Skeletal muscle cell (primary cell): Measurements from ENCODE around the genes HACD1 and SLC39A12.

DNA sequence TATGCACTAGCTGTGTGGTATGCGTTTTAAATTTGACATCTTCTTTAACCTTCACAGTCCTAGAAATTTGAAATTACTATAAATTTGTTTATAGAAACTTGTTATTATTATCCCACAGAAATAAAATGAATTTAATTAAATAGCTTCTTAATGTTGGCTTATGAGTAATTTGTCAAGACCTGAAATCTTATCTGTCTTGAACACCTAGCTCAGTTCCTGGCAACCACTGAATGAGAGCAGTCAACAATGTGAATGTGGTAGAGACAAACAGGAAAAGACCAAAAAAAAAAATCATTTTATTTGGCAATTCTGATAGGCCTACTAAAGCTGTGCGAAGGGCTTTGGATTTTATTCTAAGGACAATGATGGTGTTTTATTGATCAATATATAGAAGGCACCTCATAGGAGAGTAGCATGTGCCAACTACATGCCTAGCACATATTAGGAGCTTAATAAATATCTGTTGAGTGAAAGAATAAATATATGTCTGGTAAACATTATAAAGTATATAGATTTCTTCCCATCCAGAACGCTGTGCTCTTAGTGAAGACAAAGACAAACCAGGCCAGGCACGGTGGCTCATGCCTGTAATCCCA, 127.8 kb upstream of the RSU1 start:
- RRBS = no CpG with 5 or more reads among the region's 4 CpGs

- RRBS = no CpG with 5 or more reads among the region's 4 CpGs
Observed at GRCh38 chr10:16950990-16951599, 133.9 kb upstream of the RSU1 start.

GRCh38 chr10:16968290-16968802, 151.1 kb upstream of the RSU1 start:
- RRBS = no CpG with 5 or more reads among the region's 7 CpGs

- RRBS = no CpG with 5 or more reads among the region's 7 CpGs
Observed at GRCh38 chr10:16999372-17000383, 129.9 kb downstream of the CUBN start.

DNA sequence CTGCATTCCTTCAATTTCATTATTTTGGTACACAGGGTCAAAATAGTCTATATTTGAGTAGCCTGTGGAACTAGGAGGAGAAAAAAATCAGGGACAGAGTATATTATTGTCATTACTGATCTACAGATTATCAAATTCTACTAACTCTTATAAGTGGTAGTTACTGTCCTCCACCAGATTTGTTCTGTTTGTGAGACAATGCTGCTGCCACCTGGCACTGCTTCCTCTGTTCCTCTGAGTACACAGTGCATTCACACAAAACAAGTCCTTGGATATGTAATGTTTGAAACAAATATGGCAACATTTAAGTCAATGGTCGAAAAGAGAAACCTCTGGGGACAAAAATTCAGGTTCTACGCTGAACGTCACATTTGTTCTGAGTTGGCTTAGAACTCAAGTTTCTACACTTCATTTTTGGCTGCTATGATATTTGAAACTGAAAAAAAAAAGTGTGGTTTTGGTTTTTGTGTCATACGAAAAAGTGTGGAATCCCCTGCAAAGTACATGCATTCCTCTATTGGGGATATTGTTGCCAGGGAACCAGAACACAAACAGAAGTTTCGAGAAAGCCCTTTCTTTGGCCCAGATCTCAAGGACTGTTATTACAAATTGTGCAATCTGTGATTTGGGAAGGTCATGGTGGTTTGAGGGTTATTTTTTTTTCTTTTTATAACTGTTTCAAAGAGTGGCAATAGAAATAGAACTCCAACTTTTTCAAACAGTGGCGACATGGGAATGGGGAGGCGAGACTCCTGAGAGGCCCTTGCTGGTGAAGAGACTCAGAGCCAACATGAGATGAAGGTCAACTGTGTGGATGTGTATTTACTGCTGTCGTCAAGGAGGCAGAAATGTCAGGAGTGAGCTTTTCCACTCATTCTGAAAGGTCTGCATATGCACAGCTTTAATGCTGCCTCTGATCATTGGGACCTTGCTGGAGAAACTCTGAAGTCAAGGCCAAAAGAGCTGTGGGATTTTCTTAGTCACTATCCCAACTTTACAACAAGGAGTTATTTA, 127.5 kb downstream of the CUBN start:
- RRBS = no CpG with 5 or more reads among the region's 8 CpGs

- RRBS = no CpG with 5 or more reads among the region's 5 CpGs
Observed at GRCh38 chr10:17023772-17024617, 105.6 kb downstream of the CUBN start.

GRCh38 chr10:17028721-17029197, 100.9 kb downstream of the CUBN start:
- RRBS = no CpG with 5 or more reads among the region's 4 CpGs

DNA sequence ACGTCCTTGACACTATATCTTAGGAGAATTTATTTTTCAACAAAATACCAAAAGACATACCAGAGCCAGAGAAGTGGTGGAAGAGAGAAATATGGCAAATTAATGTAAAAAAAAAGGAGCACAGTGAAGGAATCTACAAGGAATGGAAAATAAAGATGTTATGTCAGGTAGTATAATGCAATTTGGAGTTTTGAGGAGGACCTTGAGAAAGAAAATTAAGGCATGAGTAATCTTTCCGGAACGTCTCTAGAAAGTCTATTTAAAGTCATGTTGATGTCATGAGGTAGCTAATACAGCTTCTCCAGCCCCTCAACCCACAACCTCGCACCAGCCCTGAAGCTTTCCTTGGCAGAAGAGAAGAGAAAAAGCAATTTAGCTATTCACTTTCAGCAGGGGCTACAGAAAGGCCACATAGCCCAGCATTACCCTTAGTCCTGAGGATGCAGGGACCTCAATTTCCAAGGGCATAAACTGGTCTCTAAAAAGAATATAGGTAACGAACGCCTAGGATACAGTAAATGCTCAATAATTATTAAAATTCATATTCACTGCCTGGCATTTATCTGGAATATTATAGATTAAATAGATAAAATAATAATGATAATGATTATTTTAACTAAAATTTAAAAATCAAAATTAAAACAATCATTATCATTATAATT, 22.4 kb downstream of the TRDMT1 start:
- RRBS = no CpG with 5 or more reads among the region's 6 CpGs

- RRBS = no CpG with 5 or more reads among the region's 4 CpGs
Observed at GRCh38 chr10:17200391-17200782, 1.1 kb downstream of the TRDMT1 start.

DNA sequence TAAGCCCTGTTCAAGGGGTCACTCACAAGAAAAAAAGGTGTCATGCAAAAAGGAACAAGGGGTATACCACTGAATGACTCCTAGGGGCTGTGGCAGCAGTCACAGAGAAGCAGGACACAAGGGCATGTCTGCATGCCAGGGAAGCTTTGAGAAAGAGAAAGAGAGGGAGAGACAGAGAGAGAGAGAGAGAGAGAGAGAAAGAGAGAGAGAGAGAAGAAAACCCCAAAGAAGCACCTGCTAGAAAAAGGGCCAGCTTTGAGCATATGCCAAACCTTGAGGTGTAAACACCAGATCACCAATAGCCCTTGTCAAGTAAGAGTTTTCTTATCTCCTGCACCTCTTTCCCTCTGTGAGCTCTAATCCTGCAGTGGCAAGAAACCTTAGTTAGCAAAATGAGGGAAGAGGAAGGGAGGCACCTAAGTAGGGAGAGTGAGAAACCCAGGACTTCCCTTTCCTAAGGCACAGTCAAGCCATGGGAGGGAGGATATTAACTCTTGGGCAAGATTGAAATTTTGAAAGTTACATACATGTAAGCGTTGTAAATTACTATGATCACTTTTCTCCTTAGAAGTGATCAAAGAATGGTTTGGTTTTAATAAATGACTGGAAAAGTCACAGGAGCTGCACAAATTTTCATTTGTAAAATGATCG, 11.4 kb upstream of the TRDMT1 start:
- RRBS = no CpG with 5 or more reads among the region's 2 CpGs

- RRBS = no CpG with 5 or more reads among the region's 24 CpGs
Observed at GRCh38 chr10:17230438-17230807, 2.4 kb downstream of the VIM start.

DNA sequence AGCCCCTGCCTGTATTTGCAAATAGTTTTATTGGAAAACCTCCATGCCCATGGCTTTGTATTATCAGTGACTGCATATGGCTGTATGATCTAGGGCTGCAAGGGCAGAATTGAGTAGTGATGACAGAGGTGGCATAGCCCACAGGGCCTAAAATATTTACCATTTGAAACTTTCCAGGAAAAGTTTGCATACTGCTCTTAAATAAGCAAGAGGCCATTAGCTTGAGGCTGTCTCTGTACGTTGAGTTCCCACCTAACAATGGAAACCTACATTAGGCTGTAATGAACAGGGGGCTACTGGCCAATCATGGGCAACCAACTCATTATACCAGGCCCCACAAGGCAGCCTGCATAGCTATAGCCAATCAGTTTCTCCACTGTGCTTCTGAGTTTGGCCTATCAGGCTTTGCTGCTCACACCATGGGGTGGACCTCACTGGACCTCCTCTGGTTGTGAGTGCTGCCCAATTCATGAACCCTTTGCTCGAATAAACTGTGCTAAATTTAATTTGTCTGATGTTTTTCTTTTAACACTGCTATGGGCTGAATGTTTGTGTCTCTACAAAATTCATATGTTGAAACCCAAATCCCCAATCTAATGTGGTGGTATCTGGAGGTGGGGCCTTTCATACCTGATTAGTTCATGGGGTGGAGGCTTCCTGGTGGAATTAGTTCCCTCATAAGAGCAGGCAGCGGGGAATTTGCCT, 752 bp upstream of the ST8SIA6 start:
- RRBS = no CpG with 5 or more reads among the region's 3 CpGs

DNA sequence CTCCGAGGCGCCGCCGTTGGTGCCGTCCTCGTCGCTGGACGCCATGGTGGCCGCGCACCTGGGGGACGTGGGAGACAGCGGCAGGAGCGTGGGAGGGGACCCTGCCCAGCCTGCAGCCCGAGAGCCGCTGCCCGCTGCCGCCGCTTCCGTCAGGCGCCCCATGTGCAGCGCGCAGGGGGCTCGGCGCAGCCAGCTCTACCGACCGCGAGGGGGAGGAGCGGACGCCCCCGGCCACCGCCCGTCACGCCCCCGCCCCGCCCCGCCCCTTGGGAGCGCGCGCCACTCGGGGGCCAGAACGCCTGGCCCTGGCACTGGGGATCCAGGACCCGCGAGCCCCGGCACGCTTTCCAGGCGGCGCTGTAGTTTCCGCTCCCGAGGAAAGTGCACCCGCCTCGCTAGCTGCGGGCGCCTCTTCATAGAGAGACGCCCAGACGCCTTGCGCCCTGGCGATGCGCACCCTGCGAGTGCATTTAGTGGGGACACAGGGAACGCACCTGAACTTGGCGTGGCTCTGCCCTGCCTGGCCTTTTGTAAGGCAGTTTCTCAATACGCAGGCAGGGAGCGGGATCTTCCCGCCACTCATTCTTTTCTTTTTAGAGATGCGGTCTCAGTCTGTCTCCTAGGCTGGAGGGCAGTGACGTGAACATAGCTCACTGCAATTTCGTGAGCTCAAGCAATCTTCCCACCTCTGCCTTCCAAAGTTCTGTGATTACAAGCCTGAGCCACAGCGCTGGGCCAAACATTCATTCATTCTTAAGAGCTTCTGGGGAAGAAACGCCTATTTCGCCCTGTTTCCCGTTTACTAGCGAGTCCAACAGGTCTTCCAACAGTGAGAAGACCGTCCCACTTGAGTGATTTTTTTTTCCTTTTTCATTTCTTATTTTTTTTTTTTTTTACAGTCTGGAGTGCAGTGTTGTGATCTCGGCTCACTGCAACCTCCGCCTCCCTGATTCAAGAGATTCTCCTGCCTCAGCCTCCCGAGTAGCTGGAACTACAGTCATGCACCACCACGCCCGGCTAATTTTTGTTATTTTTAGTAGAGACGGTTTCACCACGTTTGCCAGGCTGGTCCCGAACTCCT, at the start of gene HACD1:
Gene HACD1, minus strand, starts transcription at position 197 of the 1,081 bp plus-strand sequence.
- RRBS = no CpG with 5 or more reads among the region's 81 CpGs

- RRBS = no CpG with 5 or more reads among the region's 5 CpGs
Observed at GRCh38 chr10:17645888-17646364, 2.0 kb downstream of the STAM start.

DNA sequence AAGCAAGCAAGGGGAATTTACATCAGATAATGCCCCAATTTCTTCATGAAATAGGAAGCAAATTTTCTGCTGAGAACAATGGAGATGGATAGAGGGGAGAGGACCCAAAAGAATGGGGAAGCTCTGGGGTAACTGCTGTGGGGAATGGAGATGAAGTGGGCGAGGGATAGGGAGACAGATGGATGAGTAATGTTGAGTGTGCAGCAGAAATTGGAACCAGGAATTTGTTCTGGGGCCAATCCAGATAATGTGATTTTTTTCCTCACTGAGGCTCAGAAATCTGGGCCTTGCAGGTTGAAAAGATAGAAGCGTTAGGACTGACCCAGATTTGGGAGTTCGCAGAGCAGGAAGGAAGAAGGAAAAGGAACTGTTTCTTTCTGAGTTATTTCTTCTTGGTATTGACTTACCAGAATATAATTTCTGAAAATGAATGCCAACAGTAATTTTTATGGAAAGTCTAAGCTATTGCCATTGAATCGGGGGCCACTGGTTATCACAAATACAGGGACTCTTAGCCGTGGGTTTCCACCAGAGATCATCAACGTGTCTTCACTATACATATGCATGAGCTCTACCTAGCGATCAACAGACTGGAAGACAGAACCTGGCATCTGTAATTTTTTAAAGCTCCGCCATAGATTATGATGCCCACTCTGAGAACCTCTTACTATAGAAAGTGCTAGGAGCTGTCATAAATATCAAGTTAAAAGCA, 24.3 kb upstream of the MRC1 start:
- RRBS = no CpG with 5 or more reads among the region's 8 CpGs

DNA sequence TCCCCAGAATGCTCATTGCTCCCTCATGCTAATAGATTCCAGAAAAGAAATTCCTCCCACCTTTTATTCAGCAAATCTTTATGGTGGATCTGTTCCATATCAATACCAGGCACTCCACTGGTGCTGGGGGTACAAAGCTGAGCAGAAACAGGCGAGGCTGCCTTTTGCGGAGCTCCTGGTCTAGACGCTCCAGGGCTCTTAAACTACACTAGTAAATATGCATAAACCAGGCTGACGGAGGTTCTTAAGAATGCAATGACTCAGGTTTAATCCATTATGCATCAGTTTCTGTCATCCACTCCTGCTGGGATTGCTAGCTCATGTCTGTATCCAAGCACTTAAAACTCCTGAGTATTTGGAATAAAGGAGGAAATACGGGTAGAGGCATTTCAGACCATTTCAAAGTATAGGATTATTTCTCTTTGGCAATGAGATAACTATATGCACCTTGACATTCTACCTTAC, 21.6 kb upstream of the MRC1 start:
- RRBS = no CpG with 5 or more reads among the region's 5 CpGs

GRCh38 chr10:17951655-17952185, at the start of gene SLC39A12:
Gene SLC39A12 (plus strand): TSS chr10:17951918.
- RRBS = no CpG with 5 or more reads among the region's 2 CpGs

GRCh38 chr10:18142200-18142622, 2.0 kb downstream of the CACNB2 start:
- RRBS = no CpG with 5 or more reads among the region's 4 CpGs

- RRBS = no CpG with 5 or more reads among the region's 5 CpGs
Observed at GRCh38 chr10:18399868-18400250, 251.5 kb downstream of the NSUN6 start.

DNA sequence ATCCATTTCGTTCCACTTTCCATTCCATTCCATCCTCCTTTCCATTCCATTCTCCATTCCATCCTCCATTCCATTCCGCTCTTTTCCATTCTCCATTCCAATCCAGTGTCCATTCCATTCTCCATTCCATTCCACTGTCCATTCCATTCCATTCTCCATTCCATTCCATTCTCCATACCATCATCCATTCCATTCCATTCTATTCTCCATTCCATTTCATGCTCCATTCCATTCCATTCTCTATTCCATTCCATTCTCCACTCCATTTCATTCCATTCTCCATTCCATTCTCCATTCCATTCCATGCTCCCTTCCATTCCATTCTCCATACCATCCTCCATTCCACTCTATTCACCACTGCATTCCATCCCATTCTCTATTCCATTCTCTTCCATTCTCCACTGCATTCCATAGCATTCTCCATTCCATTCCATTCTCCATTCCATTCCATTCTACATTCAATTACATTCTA, 80.9 kb downstream of the NSUN6 start:
- RRBS = no CpG with 5 or more reads among the region's 2 CpGs